A549 (cell line): ENCODE results near the genes OR51A2, OR56B1, OR52B2 and HPX.

DNA sequence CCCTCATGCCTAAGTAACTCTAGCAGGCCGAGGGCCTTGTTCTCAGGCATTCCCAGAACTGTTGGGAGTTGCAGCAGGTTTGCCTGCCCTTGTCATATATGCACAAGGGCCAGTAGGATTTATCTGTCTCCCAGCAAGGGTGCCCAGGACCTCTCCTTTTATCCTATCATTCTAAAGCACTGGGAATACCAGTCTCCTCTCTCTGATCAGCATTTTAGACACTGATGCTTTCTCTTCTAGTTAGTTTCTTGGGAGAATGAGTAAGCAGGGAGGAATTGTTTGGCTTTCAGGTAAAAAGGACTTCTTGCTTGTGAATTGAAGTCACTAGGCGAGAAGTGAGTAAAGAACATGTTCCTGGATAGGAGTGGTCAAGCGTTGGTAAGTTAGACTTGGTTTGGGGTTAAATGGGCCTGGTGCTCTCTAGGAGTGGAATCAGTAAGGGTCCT, 22.2 kb downstream of the STIM1 start:
- PRO-cap = no peak
CAGE:
- cytosol, long polyA plus RNA = no peak
- long polyA plus RNA = no peak
- nucleus, long polyA plus RNA = no peak

DNA sequence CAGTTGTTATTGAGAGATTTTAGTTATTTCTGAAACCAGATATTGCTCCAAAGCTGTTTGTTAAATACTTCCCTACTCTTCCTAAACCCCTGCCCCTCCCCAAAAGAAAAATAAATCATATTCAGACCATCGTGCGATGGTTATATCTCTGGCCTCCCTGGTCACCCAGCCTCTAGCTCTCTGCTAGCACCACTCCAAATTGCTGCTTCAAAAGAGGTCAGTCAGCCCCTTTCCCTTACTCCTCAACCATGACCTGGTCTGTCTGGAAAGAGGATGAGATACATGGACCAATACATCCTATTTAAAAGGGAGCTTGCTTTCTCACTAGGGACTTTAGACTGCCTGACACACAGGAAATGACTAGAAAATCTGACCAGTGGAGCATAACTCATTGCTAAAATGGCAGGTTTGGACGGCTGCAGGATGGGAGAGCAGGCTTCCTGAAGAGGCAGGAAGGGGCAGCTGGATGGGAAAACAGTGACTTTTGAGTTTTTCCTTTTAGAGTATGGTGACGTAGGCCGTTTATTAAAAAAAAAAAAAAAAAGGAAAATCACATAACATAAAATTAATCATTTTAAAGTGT, 25.2 kb downstream of the STIM1 start:
- PRO-cap = no peak
CAGE:
- cytosol, long polyA plus RNA = no peak
- long polyA plus RNA = no peak
- nucleus, long polyA plus RNA = no peak

GRCh38 chr11:3946276-3947030, 91.0 kb downstream of the STIM1 start:
- PRO-cap = no peak
CAGE:
- cytosol, long polyA plus RNA = no peak
- long polyA plus RNA = no peak
- nucleus, long polyA plus RNA = no peak

GRCh38 chr11:3947031-3947508, 91.6 kb downstream of the STIM1 start:
- PRO-cap = no peak
CAGE:
- cytosol, long polyA plus RNA = no peak
- long polyA plus RNA = no peak
- nucleus, long polyA plus RNA = no peak

GRCh38 chr11:3949155-3949566, 93.7 kb downstream of the STIM1 start:
- PRO-cap = no peak
CAGE:
- cytosol, long polyA plus RNA = no peak
- long polyA plus RNA = no peak
- nucleus, long polyA plus RNA = no peak

DNA sequence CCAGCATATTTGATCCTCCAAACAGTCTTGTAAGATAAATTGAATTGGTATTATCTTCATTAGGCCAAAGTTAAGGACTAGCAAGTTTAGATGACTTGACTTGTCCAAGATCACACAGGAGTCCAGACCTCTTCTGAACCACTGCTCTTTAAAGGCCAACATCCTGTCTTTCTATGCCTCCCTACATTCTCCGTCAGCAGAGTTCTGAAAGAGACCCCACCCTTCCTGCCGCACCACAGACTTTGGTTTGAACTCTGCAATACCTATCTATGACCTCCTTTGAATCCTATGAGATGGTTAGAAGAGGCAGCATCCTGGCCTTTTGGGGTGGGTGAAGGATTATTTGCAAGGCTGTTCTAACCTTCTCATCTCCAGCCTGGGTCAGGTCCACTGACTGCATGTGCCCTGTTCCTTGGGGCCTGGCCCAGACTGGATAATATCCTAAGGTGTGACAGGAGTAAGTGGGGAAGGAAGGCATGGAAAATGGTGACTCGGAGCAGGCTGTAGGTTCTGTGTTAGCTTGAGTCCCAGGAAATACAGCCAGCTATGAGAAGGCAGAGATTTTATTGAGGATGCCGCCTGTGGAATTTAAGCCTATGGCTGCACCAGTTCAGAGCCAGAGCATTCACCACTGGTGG, 4.3 kb upstream of the RRM1 start:
- PRO-cap = no peak
CAGE:
- cytosol, long polyA plus RNA = no peak
- long polyA plus RNA = no peak
- nucleus, long polyA plus RNA = no peak

- PRO-cap = no peak
CAGE:
- cytosol, long polyA plus RNA = no peak
- long polyA plus RNA = no peak
- nucleus, long polyA plus RNA = no peak
These were observed 92.6 kb downstream of the RRM1 start for GRCh38 chr11:4186773-4188058.

DNA sequence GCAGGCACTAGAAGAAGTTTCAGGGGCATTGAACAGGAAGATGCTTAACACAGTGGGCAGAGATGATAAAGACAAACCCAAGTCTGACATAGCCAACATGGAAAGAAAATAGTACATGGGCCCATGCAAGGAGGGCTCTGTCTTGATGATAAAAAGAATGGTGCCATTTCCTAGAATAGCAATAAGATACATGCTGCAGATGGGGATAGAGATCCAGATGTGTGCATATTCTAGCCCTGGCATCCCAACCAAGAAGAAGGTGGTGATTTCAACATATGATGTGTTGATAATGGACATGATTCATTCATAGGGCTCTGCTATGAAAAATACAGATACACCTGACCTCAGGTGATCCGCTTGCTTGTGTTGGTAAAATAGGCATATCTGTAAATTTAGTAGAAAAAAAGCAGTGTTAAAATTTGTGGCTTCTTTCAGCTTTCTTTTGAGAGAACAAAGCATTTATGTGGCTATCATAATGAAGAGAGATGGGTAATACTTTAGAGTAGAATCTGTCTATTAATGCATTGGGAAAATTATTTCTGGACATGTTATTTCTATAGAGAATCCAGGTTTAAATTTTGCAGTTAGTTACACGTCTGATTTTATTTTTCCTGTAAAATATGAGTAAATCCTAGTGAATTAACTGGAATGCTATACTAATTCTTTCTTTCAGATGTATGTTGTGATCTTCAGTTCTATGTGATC, at the start of gene OR51A2:
Gene OR51A2, minus strand, starts transcription at position 297 of the 705 bp plus-strand sequence.
- PRO-cap = no peak
CAGE:
- cytosol, long polyA plus RNA = no peak
- long polyA plus RNA = no peak
- nucleus, long polyA plus RNA = no peak

DNA sequence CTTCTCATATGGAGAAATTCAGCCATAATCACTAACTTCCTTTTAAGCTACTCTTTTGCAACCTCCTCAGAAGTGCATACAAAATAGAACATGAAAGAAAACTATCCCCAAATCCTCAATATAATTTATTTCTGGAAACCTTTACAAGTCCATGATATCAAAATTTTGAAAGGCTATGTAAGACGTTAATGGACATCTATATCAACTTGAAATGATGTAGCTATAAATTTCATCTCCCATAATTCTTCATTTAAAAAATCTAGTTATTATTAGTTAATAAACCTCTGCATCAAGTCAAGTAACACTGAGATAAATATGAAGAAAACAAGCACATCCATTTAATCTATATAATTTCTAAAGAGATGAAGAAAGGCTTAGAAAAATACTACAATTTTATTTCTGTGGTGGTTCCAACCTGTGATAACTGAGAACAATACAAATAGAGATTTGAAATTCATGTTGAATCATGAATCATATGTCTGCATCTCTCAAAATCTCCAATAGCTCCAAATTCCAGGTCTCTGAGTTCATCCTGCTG, at the start of gene OR56B1:
Gene OR56B1, plus strand, starts transcription at position 398 of the 538 bp plus-strand sequence.
- PRO-cap = no peak
CAGE:
- cytosol, long polyA plus RNA = no peak
- long polyA plus RNA = no peak
- nucleus, long polyA plus RNA = no peak

DNA sequence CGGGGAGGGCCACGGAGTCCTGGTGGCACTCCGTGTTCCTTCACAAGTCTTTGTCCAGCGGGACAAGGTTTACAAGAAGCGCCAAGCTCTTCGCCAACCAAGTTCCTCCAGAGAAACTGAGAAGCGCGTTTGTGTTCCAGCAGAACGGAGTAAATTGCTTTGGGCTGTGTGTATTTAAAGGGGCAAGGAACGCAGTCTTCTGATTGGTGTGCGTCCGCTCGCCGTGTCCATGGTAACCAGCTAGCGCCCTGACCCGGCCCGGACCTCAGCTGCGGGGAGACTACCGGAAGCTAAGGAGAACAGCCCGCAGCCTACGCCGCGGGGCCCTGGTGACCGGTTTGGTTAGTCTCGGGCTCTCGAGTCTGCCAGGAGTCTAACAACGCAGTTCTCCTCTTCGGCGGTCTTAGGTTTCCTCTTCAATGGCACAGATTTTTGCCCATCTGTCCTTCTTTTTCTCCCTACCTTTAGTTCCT, 3.5 kb upstream of the OR56A3 start:
- PRO-cap = no peak
CAGE:
- cytosol, long polyA plus RNA = no peak
- long polyA plus RNA = no peak
- nucleus, long polyA plus RNA = no peak

GRCh38 chr11:6170233-6170506, at the start of gene OR52B2:
OR52B2 (minus strand) TSS chr11:6170326.
- PRO-cap = no peak
CAGE:
- cytosol, long polyA plus RNA = no peak
- long polyA plus RNA = no peak
- nucleus, long polyA plus RNA = no peak

DNA sequence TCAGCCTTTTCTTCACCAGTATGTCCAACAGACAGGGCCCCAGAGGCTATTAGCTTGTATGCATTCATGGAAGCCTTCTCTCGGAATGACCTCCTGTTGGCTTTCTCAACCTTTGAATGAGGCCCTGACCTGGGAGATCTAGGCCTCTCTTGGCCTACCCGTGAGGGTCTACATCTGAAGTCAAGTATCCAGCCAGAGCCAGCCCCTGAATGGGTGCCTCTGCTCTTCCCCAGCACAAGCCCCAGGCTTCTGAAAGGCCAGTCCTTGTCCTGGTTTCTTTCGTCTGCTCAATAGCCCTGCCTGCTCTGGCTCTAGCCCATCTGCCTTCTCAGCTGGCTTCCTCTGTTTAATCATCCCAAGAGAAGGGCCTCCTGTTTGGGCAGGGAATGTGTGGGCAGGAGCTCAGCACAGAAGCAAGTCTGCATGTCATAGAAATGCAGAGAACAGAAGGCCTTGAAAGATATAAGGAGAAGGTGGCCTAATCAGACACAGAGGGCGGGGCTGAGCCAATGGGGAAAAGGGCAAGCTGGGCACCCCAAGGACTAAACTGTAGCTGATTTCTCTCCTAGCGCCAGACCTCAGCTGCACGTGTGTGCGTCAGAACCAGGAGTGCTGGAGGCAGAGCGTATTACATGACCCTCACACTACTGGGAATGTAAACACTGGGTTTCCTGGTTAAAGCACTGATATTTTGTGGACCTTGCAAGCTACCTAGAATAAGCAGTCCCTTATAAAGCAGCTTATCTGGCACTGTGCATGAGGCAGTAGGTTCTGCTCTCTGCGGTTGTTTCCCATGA, 7.7 kb upstream of the CCKBR start:
- PRO-cap = no peak
CAGE:
- cytosol, long polyA plus RNA = no peak
- long polyA plus RNA = no peak
- nucleus, long polyA plus RNA = no peak

GRCh38 chr11:6365534-6366141, 24.6 kb upstream of the SMPD1 start:
- PRO-cap = no peak
CAGE:
- cytosol, long polyA plus RNA = no peak
- long polyA plus RNA = no peak
- nucleus, long polyA plus RNA = no peak

- PRO-cap = no peak
CAGE:
- cytosol, long polyA plus RNA = no peak
- long polyA plus RNA = no peak
- nucleus, long polyA plus RNA = no peak
These were observed 4.4 kb downstream of the SMPD1 start for GRCh38 chr11:6394633-6395146.

DNA sequence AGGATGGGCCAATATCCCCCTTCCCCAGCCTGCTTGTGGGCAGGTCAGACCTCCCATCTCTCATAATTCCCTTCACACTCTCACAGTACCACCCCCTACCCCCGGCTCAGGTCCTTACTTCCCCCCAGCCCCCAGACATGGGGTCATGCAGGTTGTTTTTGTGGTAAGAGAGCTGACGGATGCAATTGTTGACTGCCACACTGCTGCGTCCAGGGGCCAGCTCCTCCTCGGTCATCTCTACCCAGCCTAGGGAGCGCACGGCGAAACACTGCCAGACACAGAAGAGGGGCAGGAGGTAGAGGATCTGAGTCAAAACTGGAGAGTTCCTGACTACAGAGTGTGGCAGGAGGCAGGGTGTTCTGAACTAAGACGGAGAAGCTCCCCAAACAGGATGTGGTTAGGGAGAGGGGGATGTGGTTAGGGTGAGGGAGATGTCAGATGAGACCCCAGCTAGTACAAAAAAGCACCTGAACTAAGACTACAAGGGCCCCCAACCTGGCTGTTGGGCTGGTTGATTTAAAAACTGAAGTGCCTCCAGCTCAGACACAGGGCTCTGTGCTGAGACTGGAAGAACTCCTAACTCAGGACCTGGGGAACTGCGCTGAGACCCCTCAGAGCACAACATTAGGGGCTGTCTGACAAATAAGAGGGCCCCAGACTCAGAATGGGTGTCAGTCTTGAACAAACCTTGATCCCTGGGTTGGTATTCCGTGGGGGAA, 12.3 kb downstream of the SMPD1 start:
- PRO-cap = no peak
CAGE:
- cytosol, long polyA plus RNA = no peak
- long polyA plus RNA = no peak
- nucleus, long polyA plus RNA = no peak

DNA sequence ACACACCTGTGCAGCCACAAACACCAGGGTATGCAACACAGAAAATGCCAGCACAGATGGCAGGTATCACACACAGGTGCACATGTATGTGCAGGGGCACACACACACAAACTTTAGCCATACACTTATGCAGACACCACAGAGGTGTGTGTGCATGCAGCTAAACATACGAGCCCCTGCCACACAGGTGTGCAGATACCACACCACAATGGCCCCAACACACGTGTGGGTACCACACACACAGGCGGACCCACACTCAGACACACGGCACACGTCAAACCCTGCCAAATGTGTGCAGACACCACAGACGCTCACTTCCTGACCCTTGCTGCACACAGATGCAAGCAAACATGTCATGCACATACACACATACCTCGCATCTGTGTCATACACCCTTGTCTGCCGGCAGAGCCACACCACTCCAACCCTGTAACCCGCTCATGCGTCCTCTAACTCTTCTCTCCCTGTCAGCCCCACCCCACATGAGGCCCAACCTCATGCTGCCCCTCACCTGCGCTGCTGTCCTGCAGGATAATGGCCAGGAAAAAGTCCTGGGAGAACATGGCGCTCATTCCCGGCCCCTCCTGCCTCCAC, 14.1 kb downstream of the SMPD1 start:
- PRO-cap = no peak
CAGE:
- cytosol, long polyA plus RNA = no peak
- long polyA plus RNA = no peak
- nucleus, long polyA plus RNA = no peak

DNA sequence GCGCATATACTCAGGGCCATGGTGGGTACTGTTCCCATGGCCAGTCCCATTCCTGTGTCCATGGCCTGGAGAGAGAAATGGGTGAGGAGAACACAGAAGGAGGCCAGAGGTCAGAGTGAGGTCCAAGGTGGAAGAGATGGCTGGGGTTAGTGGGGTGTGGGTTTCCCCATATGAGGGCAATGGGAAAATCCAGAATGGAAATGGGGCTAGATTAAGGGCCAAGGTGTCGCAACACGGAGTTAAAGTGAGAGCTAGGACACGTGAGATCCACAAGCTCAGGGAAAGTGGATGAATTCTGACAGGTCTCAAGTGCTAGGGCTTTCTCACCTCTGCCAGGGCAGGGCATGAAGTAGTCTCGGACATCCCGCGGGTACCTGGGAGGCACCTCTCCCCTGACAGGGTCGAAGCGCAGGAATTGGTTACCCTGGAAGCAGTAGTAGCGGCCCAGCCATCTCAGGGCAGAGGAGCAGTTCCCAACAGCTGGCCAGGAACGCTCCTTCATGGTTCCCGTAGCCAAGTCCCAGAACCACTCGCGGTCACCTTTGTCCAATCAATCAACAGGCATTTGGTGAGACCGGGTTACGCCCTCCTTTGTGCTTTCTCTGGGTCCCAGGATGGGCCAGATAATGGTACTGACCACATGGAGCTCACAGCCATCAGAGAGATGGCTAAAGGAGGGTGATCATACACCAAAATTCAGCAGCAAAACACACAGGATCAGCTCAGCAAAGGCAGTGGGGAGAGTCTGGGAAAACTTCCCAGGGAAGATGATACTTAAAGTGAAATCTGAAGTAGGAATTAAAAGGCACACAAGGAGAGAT, 3.5 kb downstream of the HPX start:
- PRO-cap = no peak
CAGE:
- cytosol, long polyA plus RNA = no peak
- long polyA plus RNA = no peak
- nucleus, long polyA plus RNA = no peak

DNA sequence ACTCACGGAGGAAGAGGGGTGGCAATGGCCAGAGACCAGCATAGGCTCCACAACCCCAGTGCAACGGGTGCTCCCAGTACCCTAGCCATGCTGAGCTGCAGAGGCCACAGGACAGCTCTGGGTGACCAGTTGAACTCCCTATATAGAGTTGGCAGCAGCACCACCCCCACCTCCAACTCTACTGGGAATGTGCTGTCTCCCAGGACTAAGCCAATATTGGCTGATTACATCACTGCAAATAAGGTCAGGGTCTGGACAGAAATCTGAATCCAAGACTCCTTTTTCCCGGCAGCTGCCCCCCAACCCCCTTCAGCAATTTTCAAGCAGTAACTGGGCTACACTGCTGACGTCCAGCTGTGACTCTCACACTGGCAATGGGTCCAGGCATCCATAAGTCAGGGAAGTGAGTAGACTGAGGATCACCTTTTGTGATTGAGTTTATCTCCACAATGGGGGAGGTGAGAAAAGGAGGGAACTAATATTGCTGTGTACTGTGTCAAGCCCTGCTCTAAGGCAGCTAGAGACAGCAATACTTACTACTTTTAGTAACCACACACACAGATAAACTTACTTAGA, at the start of gene HPX:
Gene HPX, minus strand, starts transcription at position 113 of the 576 bp plus-strand sequence.
- PRO-cap = no peak
CAGE:
- cytosol, long polyA plus RNA = no peak
- long polyA plus RNA = no peak
- nucleus, long polyA plus RNA = no peak

DNA sequence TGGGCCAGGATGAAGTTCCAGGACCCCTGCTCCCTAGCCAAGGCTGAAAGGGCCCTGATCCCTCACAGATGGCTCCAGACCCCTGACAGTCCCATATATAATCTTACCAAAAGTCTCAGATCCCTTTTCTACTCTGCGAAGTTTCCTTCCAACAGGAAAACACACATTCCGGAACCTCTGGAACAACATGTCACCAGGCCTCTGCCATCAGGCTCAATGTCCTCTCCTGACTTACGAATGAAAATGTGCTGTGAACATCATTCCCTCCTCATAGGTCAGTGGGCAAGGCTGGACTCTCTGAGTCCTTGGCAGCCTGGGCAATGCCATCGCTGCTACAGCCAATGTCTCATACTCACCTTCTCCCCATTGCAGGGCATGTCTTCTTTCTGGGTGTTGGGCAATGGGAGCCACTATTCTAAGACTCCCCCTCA, 1.6 kb upstream of the HPX start:
- PRO-cap = no peak
CAGE:
- cytosol, long polyA plus RNA = no peak
- long polyA plus RNA = no peak
- nucleus, long polyA plus RNA = no peak

GRCh38 chr11:6474042-6474661, 411 bp upstream of the TRIM3 start:
- PRO-cap = bidirectional peak, plus-strand start at chr11:6474146, minus-strand start at chr11:6473904
CAGE:
- cytosol, long polyA plus RNA = no peak
- long polyA plus RNA = no peak
- nucleus, long polyA plus RNA = no peak